Measurements from ENCODE around the gene P4HA3.

GRCh38 chr11:73308383-73309131, 481 bp downstream of the ARHGEF17 start:
- PRO-cap, result unidirectional peak, plus-strand start at chr11:73308470; bidirectional peak, plus-strand start at chr11:73308816, minus-strand start at chr11:73308536; bidirectional peak, plus-strand start at chr11:73308893, minus-strand start at chr11:73308919

GRCh38 chr11:73380189-73380609, 4.0 kb downstream of the RELT start:
- PRO-cap, result no peak

- PRO-cap, result no peak
Measured at GRCh38 chr11:73657010-73657364, 10.6 kb downstream of the PLEKHB1 start.

DNA sequence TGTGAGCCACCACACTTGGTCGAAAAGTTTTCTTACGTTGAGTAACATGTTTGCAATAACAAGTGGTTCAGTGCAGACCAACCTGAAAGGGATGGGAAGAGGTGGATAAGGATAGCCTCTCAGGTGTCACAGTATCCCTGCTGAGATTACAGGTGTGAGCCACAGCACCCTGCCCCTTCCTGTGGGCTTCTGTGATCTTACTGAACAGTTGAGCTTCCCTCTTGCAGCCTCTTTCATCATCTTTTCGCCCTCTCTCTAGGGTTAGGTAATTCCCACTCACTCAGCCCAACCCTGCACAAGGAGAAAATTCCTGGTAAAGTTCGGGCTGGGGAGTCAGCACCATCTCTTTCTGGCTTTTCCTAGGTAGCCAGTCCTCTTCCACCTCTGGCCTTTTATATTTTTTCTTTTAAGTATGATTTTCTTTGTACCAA, 3.4 kb upstream of the MRPL48 start:
- PRO-cap, result no peak

- PRO-cap, result no peak
Measured at GRCh38 chr11:74004673-74005013, 4.2 kb downstream of the UCP3 start.

GRCh38 chr11:74069047-74069658, 60.3 kb upstream of the UCP3 start:
- PRO-cap, result no peak

DNA sequence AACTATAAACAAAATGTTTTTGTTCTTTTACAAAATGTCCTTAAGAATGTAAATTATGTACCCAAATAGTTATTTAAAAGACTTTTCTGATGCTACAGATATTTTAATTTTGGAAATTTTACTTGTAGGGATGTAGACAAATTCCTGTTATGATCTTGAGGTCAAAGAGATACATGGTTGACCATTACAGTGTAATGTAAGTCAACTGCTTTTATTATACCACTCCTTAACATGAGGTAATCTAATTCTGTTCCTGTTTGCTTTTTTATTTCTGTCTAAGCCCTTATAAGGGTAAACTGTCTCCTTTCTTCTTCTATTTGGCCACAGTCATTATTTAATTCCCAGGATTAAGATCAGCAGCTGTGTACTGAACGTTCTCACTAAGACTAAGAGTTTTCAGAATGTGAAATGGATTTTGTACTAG, 32.9 kb downstream of the C2CD3 start:
- PRO-cap, result no peak

GRCh38 chr11:74311333-74311858, at the start of gene P4HA3:
Gene P4HA3 (minus strand): TSS chr11:74311640.
- PRO-cap, result bidirectional peak, plus-strand start at chr11:74311773, minus-strand start at chr11:74311611

GRCh38 chr11:74559519-74559912, 32.9 kb upstream of the POLD3 start:
- PRO-cap, result no peak

DNA sequence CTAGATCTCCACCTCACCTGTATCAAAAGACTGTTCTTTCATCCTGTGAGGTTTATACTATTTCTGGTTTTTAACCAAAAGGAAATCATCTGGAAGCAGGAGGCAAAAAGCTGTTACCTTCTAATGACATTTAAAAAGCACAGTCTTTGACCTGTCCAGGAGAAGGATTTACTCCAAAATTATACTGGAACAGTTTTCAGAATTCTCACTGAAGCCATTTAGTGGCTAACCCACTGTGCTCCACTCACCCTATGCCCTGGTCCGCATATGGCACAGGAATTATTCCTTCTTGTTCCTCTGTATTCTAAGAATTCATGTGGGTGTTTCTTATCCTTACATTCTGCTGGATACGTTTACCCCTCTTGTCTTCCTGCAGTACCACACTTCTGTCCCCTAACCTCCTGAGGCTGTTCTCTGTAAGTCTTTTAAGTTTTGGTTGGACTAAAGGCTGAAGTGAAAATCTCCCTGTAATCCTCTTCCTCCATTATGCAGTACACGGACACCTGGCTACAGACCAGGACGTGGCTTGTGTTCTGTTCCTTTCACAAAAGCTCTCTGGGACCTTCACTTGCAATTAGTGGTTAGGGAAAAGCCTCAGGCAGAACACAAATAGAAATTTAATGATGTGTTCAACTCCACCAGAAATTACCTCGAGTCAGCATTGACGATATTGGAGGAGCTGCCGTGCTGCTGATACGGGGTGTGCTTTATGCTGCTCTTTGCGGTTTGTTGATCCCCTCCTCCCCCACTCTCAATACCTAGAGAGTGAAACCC, 48.7 kb downstream of the POLD3 start:
- PRO-cap, result no peak

- PRO-cap, result no peak
Measured at GRCh38 chr11:74750156-74750297, 1.4 kb downstream of the RNF169 start.

- PRO-cap, result no peak
Measured at GRCh38 chr11:74842876-74843188, 94.2 kb downstream of the RNF169 start.

- PRO-cap, result no peak
Measured at GRCh38 chr11:75139963-75140642, 10.8 kb upstream of the SLCO2B1 start.

GRCh38 chr11:75164287-75164757, 13.4 kb downstream of the SLCO2B1 start:
- PRO-cap, result no peak

DNA sequence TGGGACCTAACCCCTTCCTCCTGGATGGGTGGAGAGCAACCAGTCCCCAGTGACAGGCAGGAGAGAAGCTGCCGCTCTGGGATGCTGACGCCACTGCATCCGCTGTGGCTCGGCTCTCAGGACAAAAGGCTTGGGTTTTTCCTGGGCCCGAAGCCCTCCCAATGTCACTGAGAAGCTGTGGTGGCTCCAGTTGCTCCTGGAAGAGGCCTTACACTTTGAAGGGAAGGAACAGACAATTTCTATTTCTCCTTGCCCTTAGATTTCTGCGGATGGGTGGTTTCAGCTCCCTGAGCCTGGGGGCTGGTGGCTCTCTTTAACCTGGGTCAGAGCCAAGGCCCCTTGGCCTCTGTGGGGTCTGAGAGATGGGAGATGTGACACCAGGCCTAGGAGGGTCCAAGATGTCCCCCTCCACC, 21.3 kb downstream of the TPBGL start:
- PRO-cap, result no peak

DNA sequence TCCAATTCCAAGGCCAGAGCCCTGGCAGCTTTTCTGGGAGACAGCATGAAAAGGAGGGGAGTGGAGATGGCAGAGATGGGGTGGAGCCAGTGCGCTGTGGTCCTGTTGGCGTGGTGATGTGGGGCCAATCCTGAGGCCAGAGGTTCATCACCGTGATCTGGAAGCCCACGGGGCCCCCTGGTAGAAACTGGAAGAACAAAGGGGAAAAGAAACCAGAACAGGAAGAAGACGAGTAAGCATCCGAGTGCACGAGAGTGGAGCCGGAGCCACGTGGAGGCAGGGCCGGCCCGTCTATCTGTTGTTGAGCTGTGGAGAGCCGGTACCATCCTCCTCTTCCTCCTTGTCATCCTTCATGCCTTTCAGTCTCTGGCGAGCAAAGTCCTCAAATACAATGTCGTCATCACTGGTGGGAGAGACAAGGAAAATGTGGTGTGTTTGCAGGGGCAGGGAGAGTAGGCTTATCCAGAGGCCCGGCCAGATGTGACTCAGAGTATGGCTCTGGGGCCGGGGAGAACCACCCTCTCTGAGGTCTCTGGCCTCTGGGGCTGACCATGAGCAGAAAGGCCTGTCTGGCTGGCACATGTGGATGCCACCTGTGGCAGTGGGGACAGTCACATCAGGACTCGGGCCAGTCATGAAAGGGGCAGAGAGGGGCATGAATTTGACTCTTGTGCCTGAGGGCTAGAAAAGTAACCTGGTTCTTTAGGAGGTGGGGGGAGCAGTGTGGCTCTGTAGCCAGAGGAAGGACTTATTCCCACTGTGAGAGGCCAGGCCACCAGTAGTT, 25.5 kb downstream of the TPBGL start:
- PRO-cap, result no peak

- PRO-cap, result no peak
Measured at GRCh38 chr11:75307827-75308135, 43.7 kb downstream of the ARRB1 start.

DNA sequence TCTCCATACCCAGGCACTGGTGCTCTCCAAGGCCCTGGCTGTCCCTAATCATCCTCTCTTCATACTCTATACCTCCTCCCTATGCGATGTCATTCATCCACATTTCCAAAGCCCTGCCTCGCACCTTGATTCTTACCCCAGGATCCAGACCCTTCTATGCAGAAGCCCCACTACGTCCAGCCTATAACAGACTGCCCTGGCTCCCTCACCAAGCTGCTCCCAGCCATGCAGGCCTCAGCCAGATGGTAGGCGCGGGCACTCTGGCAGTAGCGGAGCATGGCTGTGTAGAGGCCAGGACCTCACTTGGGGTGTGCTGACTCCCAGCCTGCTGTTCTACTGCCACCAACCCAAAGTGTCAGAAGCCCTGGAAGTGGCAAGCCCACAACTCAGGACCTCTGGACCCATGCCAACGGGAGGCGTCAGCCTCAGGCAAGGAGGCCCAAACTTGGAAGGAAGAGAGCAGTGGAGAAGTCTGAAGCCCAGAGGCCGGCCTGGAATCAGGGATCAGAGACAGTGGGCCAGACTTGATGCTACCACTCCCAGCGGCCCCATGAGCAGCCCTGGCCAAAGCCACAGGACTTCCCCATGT, 4.6 kb downstream of the ARRB1 start:
- PRO-cap, result no peak

GRCh38 chr11:75402574-75403626, 3.6 kb downstream of the RPS3 start:
- PRO-cap, result no peak

DNA sequence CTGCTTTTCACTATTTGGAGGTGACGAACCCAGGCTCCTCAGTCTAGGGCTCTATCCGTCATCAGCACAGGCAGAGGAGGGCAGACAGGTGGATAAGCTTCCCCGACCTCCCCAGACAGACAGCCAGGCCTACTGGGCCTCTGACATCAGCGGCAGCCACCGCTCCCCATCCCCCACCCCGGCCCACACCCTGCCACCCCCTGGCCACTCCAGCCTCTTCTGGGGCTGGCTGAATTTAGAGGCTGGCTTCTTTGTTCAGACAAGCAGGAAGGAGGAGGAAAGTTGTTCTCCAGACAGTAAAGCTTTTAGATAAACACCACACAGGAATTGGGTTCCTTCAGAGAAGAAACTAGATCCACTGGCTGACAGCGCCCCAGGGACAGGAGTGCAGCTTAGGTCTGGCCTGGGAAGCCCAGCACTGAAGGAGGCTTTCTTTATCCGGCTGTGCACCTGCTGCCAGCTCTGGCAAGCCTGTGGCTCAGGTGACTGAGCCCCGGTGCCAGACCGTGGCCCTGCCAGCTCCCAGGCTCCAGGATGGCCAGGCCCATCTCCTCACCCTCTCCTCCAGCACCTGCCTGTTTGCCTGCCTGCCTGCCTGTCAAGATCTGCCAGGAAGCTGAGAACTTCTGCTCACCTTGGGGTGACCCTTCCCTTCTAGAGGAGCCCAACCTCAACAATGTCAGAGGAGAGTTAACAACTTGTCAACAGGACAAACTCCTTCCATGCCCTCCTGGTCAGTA, 43.9 kb upstream of the KLHL35 start:
- PRO-cap, result no peak

Data from gallbladder (tissue), 1 donor.